Bronchus (tissue), 1 donor: Measurements from ENCODE around the genes PI3, SLPI, MATN4, SDC4 and CTSA.

GRCh38 chr20:44716126-44716325 is 857 bp downstream of the CCN5 start:
- PRO-cap = no peak

GRCh38 chr20:44738870-44739303 is 6.8 kb upstream of the KCNK15 start:
- PRO-cap = no peak

DNA sequence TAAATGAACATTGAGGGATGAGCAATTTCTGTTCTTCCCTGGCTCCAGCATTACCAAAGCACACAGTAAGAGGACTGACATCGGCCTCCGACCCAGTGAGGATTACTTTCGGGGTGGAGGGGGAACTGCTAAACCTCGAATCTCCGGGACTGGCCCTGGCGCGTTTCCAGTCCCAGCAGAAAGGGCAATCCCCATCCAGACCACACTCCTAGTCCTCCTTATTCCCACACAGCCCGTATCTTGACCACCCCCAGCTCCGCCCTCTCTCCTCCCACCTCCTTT is 372 bp upstream of the YWHAB start:
- PRO-cap = no peak

- PRO-cap = no peak
Measured at GRCh38 chr20:44953128-44953738, 7.0 kb downstream of the TOMM34 start.

DNA sequence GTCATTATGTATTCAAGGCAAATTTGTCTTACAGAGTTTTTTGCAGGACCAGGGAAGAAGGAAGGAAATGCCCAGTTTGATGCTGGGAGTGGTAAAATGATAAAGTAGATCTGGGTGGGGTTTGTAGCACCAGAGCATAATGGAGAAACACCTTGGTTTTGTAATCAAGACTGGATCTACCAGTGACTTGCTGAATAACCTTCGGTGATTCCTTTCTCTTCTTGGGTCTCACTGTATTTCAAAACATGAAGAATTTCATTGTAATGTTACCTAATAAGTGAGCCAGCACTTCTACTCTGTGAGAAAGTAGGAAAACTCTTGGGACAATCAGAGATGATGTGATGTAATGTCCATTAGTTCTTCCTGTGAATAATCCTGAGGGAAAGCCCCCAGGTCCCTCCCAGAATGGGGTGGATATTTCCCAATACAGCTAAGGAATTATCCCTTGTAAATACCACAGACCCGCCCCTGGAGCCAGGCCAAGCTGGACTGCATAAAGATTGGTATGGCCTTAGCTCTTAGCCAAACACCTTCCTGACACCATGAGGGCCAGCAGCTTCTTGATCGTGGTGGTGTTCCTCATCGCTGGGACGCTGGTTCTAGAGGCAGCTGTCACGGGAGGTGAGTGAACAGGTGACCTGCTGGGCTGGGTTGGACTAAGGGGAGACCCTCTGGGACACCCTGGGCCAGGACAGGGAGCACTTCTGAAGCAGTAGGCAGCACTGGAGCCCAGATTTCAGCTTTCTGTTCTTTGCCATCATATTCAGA is at the start of gene PI3:
PI3 (plus strand) TSS at position 522 of the 768 bp plus-strand sequence.
- PRO-cap = no peak

DNA sequence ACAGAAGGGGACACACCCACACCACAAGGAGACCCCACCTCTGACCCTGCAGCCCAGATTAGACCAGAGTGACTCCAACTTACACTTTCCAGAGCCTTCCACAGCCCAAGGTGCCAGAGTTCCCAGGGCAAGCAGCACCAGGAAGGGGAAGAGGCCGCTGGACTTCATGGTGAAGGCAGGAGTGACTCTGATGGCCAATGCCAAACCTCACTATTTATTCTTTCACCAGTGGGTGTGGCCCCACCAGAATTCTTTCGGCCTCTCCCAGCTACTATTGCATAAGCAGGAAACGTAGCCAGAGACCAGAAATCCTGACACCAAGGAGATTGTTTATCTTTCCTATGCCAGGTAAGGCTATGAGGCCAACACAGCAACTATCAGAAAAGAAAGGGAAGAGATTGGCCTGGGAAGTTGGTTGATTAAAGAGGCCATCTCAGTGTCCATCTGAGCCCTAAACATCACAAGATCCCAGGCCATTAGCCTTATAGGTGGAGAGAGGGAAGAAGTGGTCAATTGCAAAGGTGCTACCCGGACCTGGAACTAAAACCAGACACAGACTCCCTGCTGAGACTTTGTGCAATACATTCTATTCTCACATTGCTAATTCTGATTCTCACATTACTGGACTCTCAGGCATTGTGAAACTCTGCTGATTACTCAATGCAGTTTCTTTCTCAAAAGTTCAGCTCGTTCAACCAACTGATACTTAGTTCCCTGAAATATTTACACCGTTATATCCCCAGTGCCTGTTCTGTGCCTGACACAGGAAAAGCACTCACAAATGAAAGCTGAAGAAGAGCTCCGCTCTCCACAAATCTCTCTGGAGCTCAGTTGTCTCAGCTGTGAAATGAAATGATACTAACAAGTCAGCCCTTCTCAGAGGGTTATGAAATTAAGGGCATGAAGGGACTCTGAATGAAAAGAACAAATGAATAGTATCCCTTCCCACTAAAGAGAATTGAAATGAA is at the start of gene SLPI:
SLPI (minus strand) TSS at position 189 of the 968 bp plus-strand sequence.
- PRO-cap = unidirectional peak, minus-strand start at position 189 of the sequence

DNA sequence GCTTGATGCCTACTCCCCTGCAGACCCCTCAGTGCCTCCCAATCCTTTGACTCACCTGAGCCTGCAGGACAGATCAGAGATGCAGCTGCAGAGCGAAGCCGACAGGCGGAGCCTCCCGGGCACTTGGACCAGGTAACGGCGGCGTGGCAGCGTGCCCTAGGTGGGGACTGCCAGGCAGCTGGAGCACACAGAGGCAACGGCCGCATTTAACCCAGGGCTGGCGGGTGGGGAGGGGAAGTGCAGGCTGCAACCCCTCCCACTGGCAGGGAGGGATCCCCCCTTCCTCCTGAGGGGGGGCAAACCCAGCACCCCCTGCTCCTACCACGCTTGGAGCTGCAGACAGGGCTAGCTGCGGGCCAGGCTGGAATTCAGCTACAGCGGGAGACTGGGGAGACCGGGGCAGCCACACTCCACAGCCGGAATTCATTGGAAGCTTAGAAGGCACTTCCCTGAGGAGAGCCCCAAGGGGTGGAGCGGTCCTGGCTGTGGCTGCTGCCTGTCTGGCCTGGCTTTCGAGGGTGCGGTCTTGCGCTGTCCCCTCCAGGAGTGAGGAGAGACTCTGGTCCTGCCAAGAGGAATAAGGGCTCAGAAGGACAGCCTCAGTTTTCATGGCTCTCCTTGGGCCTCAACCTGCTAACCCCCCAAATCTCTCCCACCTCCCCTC is at the start of gene MATN4:
MATN4 (minus strand) TSS at position 180 of the 664 bp plus-strand sequence.
- PRO-cap = no peak

GRCh38 chr20:45341929-45342615 is 6.2 kb downstream of the SDC4 start:
- PRO-cap = bidirectional peak, plus-strand start at chr20:45342550, minus-strand start at chr20:45342448

DNA sequence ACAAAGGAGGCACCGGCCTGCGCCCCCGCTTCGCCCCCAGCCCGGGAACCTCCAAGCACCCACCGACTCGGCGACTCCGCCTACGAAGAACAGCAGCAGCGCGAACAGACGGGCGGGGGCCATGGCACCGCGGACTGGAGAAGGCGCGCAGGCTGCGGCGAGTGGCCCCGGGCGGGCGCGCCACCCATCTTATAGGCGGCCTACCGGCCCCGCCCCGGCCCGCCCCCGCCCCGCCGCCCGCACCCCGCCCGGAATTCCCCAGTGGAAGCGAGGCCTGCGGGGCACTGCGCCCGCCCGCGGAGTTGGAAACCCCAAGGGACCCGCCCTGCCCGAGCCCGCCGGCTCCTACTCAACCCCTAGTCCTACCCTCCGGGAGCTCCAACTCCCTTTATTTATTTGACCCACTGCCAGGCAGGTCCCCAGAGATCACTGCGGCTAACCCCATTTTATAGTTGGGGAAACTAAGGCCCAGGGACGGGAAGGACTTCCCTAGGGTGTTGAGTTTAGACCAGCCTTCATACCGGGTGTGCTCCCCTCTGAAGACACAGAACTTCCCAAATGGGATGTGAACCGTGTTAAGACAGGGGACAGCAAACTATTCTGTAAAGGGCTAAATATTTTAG is at the start of gene SDC4:
SDC4 (minus strand) TSS at position 163 of the 623 bp plus-strand sequence.
- PRO-cap = bidirectional peak, plus-strand start at position 261 of the sequence, minus-strand start at position 163 of the sequence

DNA sequence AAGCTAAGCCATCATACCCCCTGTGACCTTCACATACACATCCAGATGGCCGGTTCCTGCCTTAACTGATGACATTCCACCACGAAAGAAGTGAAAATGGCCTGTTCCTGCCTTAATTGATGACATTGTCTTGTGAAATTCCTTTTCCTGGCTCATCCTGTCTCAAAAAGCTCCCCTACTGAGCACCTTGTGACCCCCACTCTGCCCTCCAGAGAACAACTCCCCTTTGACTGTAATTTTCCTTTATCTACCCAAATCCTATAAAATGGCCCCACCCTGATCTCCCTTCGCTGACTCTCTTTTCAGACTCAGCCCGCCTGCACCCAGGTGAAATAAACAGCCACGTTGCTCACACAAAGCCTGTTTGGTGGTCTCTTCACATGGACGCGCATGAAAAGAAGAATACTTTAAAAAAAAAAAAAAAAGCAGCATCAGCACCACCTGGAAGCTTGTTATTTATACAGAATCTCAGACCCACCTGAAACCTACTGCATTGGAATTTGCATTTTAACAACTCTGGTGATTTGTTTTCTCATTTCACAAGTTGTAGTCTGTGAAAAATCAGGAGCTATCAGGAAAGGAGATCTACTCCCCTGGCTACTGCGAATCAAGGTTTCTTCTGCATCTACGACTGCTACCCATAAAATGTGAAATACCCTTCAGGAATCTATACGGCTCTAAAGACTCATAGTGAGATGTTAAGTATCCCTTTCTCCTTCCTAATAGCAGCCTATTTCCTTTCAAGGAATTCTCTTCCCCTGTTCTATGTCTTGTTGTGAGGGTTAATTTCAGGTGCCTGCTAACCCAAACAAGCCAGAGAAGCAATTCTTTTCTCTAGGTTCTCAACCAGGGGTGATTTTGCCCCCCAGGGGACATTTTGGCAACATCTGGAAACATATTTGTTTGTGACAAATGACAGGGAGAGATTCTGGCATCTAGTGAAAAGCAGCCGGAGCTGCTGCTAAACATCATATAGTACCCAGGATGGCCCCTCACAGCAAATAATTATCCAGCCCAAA is 26.5 kb downstream of the WFDC3 start:
- PRO-cap = no peak

DNA sequence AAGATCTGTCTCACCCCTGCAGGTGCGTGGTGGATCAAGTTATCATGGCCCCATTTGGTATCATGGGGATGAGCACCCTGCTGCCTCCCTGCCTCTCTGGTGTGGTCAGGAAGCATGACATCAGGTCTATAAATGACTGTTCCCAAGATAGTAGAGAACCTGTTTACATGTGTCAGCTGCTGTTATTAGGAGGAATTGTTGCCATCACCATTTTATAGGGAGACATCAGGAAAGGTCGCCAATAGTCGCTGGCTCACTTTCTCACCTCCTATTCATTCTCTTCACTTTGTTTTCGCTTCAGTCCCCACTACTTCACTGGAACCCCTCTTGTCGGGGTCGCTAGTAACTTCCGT is 4.7 kb downstream of the DNTTIP1 start:
- PRO-cap = no peak

- PRO-cap = unidirectional peak, minus-strand start at chr20:45824208
Measured at GRCh38 chr20:45823939-45825113, 2.8 kb downstream of the TNNC2 start.

- PRO-cap = no peak
Measured at GRCh38 chr20:45828551-45828937, 1.4 kb upstream of the TNNC2 start.

DNA sequence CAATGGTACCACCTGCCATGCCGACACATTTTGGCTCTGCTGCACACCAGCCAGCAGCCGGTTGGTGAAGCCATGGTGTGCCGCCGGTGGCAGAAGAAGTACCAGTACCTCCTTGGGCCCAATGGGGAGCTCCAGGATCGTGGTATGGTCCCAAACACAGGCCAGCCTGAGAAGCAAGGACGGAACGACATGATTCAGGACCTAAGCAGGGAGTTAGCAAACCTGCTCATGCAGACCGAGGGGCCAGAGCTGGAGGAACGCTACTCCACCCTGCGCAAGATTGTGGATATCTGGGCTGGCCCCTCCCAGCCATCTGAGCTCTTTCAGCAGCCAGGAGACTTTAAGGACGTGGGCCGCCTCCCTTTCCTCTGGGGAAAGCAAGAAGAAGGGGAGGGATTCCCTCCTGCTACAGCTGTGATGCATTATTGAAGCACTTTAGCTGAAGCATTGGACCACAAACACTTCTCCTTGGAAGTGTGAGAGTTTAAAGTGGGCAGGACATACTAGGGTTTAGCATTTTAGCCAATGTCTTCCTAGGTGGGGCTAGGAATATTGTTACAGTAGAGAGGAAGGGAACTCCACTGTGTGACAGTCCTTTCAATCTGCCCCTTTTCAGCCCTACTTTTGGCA is 2.7 kb upstream of the ZSWIM1 start:
- PRO-cap = no peak

GRCh38 chr20:45891131-45892147 is at the start of gene CTSA:
CTSA (plus strand) TSS chr20:45891335.
- PRO-cap = bidirectional peak, plus-strand start at chr20:45891335, minus-strand start at chr20:45891235

GRCh38 chr20:45892148-45892634 is 1.1 kb downstream of the CTSA start:
- PRO-cap = no peak

DNA sequence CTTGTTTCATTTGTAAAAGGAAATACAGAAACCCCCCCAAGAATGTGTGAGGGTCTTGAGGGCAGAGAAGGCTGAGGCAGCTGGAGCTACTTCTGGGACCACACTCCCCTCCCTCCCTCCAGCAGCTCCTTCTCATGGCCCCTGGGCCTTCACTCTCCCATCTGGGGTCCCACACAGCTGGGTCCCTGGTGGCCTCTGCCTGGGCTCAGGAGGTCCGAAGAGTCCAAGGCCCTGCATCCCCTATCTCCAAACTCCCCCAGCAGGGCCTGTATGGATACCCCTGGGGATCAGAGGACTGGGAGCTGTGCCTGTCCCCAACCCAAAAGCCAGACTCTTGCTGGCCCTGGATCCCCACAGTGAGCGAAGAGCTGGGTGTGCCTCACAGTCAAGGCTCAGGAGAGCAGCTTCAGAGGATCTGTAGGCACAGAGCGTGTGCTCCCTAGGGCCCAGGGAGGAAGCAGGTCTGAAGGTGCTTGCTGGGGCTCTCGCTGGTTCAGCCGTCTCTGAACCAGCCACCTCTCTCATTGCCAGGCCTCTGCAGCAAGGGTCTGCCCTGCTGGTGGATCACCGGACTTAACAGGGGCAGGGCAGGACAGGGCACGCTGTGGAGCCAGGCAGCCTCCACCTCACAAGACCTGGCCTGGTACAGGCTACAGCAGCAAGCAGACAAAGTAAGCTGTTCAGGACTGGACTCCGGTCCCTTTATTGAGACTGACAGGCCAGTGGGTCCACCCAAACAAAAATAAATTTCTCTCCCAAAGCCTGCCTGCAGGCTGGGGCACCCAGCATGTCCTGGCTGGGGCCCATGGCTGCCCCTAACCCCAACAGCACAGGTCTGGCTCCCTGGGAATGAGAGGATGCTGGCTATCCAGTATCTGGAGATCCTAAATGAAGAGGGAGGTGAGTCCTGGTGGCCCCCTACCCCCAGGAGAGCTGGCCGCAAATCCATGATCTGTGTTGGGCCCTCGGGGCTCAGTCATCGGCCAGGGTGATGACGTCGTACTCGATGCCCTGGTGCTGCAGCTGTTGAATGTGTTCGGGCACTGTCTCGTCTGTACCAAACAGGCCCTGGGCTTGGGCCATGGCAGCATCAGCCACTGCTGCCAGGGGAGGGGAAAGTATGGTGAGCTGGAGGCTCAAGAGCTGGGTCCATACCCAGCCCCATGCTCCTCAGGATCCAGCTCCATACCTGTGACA is 13.9 kb downstream of the PCIF1 start:
- PRO-cap = unidirectional peak, plus-strand start at position 712 of the sequence

DNA sequence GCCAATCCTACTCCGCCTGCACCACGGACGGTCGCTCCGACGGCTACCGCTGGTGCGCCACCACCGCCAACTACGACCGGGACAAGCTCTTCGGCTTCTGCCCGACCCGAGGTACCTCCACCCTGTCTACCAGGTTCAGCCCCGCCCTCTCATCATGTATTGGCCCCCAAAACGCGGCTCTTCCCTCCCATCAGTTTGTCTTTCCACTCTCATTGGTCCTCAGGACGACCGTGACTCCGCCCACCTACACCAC is 2.9 kb downstream of the MMP9 start:
- PRO-cap = unidirectional peak, minus-strand start at position 99 of the sequence

- PRO-cap = no peak
Measured at GRCh38 chr20:46058124-46059007, 29.4 kb downstream of the SLC12A5 start.

- PRO-cap = no peak
Measured at GRCh38 chr20:46118484-46118916, 386 bp downstream of the CD40 start.